AG08470 (cell line): ENCODE measurements around a stretch of chr1.

DNA sequence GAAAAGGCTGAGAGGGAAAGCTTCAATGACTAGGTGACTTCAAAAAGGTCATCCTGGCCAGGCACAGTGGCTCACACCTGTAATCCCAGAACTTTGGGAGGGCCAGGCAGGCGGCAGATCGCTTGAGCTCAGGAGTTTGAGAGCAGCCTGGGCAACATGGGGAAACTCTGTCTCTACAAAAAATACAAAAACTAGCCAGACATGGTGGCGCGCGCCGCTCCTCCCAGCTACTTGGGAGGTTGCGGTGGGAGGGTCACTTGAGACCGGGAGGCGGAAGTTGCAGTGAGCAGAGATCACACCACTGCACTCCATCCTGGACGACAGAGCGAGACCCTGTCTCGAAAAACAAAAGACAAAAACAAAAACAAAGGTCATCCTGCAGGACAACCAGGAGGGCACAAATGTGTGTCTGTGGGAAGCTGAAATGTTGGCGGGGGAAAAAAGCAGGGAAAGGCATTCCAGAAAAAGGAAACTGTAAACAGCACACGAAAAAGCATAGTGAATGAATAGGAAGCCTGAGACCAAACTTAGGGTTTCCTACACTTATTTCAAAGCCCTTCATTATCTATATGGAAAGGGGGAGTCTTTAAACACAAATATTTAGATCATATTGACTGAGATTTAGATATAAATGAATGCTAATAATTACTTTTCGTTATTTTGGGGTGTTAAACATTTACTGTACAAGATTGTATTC, 988 bp upstream of the EFCAB2 start:
- RRBS, result no CpG with 5 or more reads among the region's 15 CpGs

- RRBS, result 2% methylated on average over 34 of the region's 47 CpGs
These were observed 795 bp downstream of the EFCAB2 start for GRCh38 chr1:244970273-244970680.

GRCh38 chr1:245098439-245098898, 56.3 kb upstream of the KIF26B start:
- RRBS, result no CpG with 5 or more reads among the region's 15 CpGs

- RRBS, result 2% methylated on average over 4 of the region's 35 CpGs
These were observed 641 bp downstream of the KIF26B start for GRCh38 chr1:245155472-245155780.

DNA sequence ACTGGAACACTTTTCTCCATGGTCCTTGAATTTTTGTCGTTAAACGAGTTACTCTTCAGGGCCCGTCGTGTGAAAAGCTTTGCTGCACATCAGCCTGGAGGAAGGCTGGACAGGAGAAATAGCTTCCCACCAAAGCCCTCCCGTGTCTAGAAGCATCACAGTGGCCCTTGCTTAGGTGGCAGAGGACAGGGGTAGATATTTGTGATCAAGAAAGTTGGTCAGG, 102.6 kb downstream of the KIF26B start:
- RRBS, result no CpG with 5 or more reads among the region's 5 CpGs

DNA sequence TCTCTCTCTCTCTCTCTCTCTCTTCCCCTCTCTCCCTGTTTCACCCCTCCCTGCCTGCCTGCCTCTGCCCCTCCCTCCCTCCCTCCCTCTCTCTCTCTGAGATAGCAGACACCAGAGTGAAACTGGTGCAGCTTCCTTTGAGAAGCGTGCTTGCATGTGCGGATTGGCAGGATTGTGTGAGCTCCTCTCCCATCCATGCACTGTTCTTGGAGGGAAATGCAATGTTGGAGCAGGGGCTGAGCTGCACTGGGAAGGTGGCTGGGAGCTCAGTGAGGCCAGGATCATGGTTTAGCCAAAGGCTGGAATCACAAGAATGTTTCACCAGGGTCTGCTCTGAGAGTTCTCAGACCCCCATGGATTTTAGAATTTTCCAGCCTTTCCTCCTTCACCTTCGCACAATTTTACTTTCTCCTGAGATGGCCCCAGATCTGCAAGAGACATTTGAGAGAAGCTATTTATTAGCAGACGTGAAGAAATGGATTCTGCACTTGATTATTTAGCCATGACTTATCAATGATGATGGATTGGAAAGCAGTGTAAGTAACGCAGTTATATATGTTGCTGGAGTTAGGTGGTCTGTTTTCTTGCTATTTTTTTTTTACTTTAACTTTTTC, 355.9 kb downstream of the KIF26B start:
- RRBS, result no CpG with 5 or more reads among the region's 5 CpGs

DNA sequence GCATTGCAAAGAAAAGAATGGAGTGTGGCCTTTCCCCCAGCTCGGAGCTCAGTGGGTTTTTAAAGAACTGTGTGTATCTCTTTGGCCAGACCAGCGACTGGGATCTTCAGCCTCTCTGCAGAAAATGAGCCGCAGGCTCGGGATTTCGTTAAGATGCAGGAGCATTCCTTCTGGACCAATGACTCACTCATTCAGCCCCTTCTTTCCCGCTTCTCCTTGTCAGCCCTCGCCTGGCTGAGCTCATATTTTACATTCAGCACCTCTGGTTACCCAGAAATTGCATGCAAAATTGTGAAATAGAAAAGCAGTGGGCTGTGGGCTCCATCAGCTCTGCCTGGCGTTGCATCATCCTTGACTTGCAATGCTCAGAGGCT, 444.5 kb downstream of the KIF26B start:
- RRBS, result no CpG with 5 or more reads among the region's 8 CpGs

DNA sequence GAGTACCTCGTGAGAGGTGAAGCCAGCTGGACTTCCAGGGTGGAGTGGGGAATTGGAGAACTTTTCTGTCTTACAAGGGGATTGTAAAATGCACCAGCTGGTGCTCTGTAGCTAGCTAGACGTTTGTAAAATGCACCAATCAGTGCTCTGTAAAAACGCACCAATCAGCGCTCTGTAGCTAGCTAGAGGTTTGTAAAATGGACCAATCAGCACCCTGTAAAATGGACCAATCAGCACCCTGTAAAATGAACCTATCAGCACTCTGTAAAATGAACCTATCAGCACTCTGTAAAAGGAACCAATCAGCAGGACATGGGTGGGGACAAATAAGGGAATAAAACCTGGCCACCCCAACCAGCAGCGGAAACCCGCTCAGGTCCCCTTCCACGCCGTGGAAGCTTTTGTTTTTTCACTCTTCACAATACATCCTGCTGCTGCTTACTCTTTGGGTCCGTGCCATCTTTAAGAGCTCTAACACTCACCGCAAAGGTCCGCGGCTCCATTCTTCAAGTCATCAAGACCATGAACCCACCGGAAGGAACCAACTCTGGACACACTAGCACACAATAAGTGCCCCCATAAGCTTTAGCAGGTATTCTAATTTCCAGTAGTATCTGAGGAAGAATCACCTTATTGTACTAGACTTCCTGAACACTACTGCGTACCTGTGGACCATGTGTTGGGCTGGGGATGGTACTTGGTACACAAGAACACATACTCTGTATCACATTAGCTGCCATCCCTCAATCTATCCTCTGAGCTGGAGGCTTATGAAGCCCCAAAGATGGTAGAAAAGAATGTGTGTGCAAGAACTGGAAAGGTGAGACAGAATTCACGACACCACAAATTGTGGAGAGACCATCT, 612.8 kb downstream of the SMYD3 start:
- RRBS, result no CpG with 5 or more reads among the region's 15 CpGs

DNA sequence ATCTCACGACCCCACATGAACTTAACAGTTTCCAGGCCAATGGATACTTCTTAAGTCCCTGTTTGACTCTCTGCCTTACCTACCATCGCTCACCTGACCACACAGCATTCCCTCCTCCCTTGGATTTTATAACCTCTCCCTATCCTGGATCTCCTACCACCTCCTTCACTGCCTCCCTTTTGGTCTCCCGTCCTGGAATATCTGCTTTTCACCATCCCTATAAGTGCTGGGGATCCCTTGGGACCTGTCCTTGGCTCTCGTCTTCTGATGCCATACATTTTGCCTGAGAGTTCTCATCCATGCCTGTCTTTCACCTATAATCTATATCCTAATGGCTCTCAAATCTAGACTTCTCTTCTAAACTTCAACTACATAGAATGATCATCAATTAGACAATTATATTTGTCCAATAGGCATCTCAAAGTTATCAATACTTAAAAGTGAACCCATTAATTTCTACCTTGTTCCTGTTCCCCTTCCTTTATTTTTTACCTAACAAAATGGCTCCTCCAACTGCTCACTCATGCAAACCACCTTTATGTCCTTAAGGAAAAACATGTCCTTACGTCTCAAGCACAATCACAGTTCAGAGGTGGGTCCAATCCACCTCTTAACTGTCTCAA, 522.0 kb downstream of the SMYD3 start:
- RRBS, result no CpG with 5 or more reads among the region's 5 CpGs

DNA sequence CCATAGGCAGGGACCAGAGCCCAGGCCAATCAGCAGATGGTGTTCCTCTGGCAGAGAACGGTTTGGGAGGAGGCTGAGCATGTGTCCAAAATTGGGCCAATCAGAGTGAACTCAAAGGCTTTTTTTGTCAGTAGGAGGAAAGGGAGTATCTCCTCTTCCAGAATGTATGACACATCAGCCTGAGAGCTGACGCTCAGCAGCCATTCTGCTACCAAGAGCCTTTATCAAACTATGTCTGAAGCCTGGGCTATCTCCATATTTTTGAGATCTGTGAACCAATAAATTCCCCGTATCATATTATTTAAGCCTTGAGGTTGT, 518.4 kb downstream of the SMYD3 start:
- RRBS, result no CpG with 5 or more reads among the region's 3 CpGs

- RRBS, result no CpG with 5 or more reads among the region's 12 CpGs
These were observed 498.6 kb downstream of the SMYD3 start for GRCh38 chr1:246008403-246008952.

DNA sequence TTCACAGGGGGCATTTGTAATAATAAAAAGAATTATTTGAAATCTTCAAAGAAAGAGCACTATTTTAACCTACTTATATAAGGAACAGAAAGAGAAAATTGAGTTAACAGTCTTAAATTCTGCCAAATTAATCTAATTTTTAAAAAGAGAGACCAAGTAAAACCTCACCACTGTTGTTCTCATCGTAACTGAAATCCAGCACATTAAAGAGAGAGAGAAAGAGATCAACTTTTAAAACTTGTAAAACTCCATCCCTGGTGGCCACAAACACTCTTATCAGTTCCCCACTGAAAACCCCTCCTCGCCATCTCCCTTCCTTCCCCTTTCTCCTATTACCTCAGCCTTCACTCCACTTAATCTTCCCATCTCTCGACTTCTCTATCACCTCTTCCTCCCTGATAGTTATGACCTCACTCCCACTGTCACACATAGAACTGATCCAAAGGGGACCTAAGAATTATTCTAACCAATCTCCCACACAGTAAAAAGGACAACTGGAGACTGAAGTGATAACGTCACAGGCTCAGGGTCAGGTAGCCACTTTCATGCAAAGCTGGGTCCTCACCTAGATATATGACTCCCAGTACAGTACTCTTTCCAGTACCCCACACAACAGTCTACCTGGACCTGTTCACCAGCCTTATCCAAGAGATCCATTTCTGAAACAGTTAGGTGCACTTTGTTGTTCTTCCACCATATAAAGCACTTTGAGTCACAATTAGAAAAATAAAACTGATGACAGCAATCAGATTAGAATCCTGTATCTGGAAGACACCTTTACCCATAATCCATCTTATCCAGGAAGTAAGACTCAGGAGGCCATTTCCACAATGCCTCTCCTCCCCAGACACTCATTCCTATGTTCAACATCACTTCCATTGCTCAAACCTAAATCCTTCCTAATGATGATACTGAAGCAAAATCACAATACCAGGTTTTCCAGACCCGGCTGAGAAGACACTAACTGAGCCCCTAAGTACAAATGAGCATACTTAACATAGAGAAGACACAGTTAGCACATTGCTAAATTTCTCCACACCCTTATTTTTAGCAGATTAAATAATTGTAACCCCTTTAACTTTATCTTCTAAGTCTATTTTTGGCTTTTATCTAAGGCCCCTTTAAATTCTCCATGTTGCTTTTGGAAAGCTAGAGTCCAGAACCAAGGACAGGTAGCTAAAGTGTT, 324.7 kb downstream of the SMYD3 start:
- RRBS, result no CpG with 5 or more reads among the region's 5 CpGs

DNA sequence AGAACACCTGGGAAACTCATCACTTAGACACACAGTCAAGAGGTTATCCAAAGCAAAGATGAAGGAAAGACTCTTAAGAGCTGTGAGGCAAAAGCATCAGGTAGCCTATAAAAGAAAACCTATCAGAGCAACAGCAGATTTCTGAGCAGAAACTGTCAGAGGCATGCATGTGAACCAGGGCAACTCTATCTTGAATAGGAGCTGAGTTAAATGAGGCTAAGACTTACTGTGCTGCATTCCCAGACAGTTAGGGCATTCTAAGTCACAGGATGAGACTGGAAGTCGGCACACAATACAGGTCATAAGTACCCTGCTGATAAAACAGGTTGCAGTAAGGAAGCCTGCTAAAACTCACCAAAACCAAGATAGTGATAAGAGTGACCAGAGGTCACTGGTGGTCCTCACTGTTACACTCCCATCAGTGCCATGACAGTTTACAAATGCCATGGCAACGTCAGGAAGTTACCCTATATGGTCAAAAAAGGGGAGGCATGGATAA, 150.1 kb downstream of the SMYD3 start:
- RRBS, result no CpG with 5 or more reads among the region's 2 CpGs

DNA sequence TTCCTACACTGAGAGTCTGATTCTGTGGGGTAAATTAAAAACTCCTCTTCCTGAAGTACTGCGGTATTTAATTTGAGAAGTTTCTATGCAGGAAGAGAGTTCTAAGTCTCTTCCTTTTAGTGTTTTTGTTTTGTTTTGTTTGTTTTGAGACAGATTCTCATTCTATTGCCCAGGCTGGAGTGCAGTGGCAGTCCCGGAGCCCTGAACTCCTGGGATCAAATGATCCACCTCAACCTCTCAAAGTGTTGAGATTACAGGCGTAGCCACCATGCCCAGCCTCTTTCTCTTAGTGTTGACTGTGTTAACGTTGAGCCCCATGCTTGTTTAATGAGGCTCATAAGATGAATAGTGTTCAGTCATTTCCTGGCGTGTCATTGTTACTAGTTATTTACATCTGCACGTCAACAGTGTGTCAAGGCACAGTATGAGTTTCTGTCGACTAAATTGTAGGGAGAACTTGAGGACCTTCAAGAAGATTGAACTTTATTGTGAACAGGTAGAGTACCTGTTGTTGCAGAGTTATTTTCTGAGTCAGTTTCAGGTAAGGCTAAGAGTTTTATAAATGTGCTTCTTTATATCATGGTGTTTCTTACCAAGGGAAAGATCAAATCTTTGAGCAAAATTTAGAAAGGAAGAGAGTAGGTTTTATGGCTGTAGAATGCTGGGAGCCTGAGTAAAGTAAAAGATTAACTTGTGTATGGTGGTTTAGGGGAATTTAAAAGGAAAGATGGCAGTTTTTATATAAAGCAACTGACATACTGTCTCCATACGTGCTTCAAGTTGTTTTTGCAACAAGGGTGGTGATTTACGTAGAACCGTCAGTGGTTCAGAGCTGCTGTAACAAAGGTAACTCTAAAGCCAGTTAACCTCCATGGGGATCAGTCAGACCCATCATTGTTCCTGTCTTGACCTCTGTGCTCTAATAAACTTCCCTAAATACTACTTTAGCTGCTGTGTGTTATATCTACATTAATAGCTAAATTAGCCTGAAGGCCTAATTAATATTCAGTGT, 3.5 kb downstream of the CNST start:
- RRBS, result no CpG with 5 or more reads among the region's 10 CpGs

- RRBS, result no CpG with 5 or more reads among the region's 20 CpGs
These were observed 16.0 kb downstream of the CNST start for GRCh38 chr1:246581968-246583041.

DNA sequence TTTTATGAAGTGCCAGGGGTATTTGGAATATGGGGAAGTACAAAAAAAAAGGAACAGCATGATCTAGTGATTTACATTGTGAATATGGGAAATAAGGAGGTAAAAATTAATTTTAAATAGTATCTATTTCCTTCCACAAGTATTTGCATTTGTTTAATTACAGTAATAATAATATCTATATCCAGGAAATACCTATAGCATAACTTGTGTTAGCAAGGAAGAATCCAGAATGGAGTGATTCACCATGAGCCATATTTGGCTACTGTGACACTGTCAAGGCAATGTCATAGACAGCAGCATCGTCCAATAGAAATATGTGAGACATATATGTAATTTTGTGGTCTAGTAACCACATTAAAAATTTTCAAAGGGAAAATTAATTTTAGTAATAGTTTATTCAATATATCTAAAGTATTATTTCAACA, 22.0 kb downstream of the CNST start:
- RRBS, result no CpG with 5 or more reads among the region's 1 CpG

- RRBS, result no CpG with 5 or more reads among the region's 7 CpGs
These were observed 43.4 kb upstream of the SCCPDH start for GRCh38 chr1:246680810-246681298.

DNA sequence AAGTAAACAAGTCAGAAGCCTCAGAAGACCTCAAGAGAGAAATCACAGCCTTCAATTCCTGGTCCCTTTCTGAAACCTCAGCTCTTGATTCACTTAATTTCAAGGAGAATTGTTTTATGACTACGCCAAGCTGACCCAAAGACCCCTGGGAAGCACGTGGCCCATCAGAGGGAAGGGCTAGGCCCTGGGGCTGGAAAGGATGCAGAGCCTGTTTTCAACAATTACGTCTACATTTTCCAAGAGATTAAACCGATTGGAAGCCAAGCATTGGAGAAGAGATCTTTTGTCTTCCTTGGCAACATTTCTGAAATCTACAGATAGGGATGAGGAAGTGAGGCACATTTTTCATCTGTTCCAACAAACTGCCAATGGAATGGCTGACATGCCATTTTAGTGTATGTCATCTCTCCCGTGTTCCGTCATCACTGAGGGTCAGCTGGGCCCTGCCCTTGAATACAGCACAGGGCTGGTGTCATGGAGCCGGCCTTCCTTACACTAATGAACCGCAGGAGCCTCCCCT, 41.9 kb upstream of the SCCPDH start:
- RRBS, result no CpG with 5 or more reads among the region's 8 CpGs

GRCh38 chr1:246750818-246751260, 26.6 kb downstream of the SCCPDH start:
- RRBS, result no CpG with 5 or more reads among the region's 6 CpGs